Heart right ventricle (tissue), 2 donors: ENCODE measurements around a stretch of chr1.

DNA sequence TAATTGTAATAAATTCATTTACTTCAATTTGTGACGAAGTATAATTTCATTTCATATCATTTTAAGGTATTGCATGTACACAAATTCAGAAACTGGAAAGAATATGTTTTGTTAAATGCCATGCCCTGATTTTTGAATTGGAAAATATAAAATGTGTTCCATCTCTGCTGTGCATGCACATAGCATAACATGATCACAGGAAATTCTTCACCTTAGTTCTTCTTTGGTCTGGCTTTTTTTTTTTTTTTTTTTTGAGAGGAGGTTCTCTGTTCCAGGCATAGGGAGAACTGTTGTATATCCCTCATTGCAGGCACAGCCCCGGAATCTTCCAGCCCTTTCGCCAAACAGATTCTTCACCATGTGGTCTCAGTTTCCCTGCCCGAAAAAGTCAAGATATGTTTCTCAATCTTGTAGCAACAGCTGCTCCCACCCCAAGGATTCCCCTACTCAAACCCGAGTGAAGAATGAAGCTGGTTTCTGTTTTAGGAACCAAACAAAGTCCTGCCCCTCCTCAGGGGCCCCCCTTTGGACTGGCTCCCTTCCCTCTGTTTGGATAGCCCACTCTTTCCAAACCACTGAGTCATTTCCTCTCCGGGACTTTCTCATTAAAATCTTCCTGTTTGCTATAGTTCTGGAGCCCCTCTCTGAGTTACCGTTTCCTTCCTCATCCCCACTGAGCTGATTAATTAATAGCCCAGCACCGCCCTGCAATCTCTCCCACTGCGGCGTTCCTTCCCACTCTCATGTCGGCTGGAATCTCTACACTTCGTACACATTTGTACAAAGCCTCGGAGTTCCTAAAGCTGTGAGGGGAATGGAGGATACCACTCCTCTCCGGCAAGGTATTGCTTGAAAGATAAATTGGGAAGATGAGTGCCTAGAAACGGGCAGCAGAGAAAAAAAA, 100.9 kb downstream of the TSEN15 start:
- PRO-cap, 2 experiments = peak in 2 of 2 experiments; most common plus-strand start position 710 of the sequence (in 2); most common minus-strand start position 459 of the sequence (in 1)

DNA sequence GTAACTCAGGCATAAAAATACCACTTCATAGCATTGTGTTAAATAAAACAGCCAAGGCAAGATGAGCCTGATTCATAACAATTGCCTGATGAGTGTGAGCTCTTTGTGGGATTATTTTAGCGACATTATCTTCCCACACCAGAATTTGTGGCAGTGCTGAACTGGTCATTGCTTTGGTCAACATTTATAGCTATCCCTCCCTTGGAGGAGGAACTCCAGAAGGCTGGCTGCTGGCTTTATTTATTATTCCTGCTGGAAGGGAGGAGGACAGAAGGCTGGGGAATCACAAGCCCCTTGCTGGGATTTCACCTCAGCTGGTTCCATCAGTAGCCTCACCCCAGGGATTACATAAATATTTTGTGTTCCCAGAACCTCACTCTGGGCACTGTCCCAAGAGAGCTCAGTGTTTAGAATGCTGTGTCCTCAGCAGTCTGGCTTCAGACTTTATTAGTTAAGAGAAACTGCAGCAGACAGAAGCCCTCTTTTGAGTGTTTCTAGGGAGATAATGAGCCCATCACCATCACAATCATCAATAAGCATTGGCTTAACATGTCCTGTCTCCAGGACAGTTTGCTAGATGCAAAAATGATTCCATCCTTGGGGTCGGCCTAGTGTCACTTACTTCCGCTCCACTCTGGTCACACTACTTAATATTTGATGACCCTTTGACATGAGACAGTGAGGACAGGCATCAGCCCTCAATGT, 102.8 kb upstream of the C1orf21 start:
- PRO-cap, 2 experiments = peak in 1 of 2 experiments; most common plus-strand start position 246 of the sequence (in 1)

GRCh38 chr1:184366965-184367325, 19.9 kb upstream of the C1orf21 start:
- PRO-cap, 2 experiments = peak in 1 of 2 experiments; most common plus-strand start chr1:184367242 (in 1); most common minus-strand start chr1:184367060 (in 1)

DNA sequence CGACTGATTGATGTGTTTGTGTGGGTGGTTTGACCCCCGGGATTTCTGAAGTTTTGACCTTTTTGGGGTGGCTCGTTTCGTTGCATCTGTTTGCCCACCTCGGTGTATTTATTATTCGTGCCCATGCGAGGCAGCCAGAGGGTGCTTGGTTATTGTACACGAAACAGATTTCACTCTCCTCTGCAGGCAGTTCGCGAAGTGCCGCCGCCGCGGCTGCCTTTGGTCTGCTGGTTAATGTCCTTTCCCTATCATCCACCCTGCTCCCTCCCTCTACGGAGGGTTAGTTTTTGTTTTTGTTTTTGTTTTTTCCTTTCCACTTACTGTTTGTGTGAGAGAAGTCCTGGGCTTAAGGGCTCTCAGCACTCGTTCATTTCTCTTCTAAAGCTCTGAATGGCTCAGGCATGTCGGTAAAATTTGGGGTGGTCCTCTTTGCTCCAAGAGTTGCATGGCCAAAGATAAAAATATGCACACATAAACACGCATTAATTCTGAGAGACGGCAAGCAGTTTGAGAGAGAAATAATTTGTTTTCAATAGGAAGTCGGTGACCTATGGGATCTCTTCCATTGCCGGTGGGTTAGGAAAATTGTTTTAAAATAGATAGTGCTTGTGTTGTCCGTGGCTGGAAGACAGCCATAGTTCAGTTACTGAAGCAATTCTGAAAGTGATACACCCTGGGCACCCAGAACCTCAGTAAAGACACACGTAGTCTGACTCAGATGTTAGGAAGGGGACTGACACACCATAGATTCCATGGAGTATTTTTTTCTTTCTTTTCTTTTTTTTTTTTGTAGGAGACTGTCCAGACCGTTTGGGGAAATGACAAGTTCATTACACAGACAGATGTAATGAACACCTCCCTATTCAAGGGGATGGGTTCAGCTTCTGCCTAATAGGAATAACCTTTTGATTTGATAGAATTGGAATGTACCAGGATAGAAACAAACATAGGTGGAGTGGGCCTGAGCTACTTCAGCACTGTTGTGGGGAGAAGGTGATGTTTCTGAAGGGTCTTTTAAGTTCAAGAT, 1.3 kb downstream of the C1orf21 start:
- PRO-cap, 2 experiments = peak in 2 of 2 experiments; most common plus-strand start position 173 of the sequence (in 1); most common minus-strand start position 109 of the sequence (in 1)

DNA sequence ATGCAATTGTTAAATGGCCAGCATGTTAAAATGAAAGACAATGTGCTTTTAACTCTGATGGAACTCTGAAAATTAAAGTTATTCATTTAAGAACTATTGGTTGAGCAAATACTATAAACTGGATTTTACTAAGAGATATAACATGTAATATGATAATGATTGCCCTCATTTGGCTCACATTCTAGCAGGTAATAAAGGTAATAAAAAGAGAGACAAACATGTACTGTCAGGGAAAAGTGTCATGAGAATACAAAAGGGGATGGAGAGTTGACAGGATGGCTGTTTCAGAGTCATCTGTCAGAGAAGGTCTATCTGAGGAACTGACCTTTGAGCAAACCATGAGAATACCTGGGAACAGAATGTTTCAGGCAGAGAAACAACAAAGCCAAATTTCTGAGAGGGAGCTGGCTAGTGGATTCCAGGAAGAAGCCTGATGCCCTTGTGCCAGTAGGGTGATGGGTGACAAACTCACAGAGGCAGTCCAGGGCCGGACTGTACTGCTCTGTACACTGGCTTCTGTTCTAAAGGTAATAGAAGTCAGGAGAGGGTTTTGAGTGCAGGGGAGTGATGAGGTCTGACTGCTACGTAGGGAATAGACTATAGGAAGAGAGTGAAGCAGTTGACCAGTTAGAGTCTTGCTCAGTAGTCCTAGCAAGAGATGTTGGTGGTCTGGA, 107.1 kb downstream of the C1orf21 start:
- PRO-cap, 2 experiments = peak in 1 of 2 experiments; most common plus-strand start position 473 of the sequence (in 1); most common minus-strand start position 310 of the sequence (in 1)

GRCh38 chr1:184513949-184514382, 127.1 kb downstream of the C1orf21 start:
- PRO-cap, 2 experiments = peak in 1 of 2 experiments; most common plus-strand start chr1:184514233 (in 1)

GRCh38 chr1:184606745-184607355, 147.8 kb downstream of the EDEM3 start:
- PRO-cap, 2 experiments = no peak in any of the 2 experiments

- PRO-cap, 2 experiments = no peak in any of the 2 experiments
These were observed 120.6 kb downstream of the EDEM3 start for GRCh38 chr1:184633667-184634775.

GRCh38 chr1:184663898-184665160, 90.3 kb downstream of the EDEM3 start:
- PRO-cap, 2 experiments = no peak in any of the 2 experiments

GRCh38 chr1:184959699-184959943, 14.7 kb downstream of the NIBAN1 start:
- PRO-cap, 2 experiments = peak in 2 of 2 experiments; most common minus-strand start chr1:184959768 (in 2)

DNA sequence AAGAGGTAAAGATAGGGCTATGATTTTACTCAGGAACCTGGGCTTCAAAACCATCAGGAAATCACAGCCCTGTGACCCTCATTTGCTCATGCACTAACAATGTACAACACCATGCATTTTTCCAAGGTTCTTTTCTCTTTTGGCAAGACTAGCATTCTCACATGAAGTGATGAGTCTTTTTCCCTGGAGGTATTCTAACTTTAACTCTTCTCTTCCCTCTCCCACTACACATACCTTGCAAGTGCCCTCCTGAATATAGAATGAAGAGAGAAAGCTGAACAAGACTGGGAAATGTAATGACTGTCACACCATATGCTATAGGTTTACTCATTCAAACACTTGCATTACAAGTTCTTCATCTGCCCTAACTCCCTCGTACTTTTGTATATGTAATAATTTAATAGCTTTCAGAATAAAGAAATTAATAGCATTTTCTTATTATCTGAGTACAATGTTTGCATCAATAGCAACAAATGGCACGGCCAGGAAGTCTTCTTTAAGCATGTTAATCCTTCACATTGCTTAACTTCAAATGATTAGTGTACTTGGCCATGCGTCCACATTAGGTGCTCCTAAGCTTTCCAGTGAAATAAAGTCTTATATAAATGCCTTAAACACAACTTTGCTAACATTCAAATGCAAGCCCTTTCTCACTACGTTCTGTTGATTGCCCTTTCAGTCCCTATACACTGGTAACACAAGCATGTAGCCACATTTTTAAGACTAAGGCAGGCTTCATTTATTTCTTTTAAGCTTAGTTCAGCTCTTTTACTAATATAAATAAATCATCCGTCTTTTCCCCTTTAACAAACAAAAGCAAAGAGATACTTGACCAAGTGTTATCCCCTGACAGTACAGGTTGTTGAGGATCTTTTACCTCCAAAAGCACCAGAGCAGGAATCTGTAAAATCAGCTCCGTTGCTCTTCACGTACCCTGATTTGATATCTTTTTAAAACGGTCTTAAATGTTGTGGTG, 1.7 kb downstream of the NIBAN1 start:
- PRO-cap, 2 experiments = peak in 1 of 2 experiments; most common plus-strand start position 344 of the sequence (in 1)

- PRO-cap, 2 experiments = no peak in any of the 2 experiments
These were observed 6.5 kb downstream of the TRMT1L start for GRCh38 chr1:185150027-185150912.

DNA sequence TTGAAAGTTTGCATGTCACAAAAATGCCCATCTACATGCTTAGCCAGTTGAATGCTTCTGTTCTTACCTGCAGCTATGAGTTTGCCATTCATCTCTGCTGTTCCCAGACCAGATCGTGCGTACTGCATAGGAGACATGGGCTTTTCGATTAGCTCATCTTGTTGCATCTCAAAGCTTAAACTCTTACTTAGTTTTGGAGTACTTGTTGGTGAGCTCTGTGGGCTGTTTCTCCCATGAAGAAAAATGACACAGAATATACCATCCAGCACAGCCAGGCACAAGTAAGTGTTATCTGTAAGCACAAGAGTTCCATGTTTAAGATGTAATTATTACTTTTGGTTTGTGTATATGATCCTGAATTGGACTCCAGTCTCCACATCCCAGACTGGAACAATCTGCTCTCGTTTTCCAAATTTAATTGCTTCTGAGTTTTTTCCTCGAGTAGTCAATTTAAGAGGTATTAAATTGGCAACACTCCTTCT, 16.1 kb downstream of the IVNS1ABP start:
- PRO-cap, 2 experiments = no peak in any of the 2 experiments

DNA sequence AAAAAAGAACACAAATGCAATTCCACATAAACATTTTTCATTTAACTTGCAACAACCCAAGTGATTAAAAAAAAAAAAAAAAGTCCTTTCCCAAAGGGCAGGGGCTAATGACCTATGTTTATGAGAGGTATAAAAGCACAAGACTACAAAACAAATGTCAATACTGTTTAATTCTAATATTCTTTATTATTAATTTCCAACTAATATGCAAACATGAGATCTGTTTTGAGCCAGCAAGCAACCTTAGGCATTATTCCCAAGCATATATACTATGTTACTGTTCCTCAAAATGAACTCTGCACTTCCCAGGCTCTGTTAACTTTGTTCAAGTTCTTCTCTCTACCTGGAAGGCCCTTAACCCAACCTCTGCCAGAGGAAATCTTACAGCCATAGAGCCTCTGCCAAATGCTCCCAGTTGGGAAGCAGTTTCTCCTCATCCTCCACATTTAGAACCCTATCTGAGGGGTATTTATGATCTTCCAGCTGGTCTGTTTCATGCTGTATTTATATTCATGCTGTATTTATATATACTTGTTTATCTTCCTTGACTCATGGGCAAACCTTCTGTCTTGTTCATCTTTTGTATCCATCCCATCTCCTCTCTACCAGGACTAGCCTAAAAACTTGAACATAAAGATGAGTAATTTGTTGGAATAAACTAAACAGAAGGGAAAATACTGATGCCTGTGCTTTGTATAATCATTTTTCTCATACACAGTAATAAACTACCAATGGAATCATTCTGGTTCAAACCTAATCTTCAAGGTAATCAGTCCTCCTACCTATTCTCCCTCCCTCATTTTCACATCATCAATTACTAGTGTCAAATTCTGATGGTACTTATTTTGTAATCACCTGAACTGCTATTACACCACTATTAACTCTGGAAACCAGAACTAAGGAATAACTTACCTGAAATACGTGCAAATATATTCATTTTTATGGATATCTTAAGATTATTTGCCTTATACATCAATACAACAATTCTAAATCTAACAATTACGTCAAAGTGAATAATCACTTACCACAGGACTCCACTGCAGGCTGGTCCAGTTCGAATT, 5.3 kb downstream of the IVNS1ABP start:
- PRO-cap, 2 experiments = no peak in any of the 2 experiments

GRCh38 chr1:185566912-185567486, 167.2 kb upstream of the HMCN1 start:
- PRO-cap, 2 experiments = no peak in any of the 2 experiments

DNA sequence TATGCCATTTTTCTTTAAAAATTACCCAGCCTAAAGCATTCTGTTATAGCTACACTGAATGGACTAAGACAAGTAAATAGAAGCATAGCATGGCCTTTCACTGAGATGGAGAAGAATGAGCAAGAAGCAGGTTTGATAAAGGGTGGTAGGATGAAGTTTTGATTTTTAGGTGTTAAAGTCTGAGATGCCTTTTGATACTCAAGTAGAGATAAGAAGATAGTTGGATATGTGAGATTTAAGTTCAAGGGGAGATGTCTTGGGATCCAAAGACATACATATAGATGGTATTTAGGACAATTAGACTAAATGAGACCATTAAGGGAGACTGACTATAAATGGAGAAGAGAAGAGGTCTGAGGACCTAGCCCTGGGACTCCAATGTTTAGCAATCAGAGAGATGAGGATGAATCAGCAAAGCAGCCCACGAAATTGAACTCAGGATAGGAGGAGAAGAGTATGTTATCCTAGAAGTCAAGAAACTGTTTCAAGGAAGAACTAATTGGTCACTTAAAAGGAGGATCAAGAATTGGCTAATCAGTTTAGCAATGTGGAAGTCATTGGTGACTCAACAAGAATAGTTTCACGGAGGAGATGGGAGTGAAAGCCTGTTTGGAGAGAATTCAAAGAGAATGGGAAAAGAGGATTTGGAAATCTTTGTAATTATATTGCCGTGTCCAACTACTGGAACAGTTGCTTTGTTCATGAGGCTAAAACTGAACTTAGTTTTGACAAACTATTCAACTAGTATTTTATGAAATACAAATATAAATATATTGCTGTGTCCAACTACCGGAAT, 7.2 kb downstream of the HMCN1 start:
- PRO-cap, 2 experiments = no peak in any of the 2 experiments

GRCh38 chr1:185968947-185969301, 234.7 kb downstream of the HMCN1 start:
- PRO-cap, 2 experiments = no peak in any of the 2 experiments

DNA sequence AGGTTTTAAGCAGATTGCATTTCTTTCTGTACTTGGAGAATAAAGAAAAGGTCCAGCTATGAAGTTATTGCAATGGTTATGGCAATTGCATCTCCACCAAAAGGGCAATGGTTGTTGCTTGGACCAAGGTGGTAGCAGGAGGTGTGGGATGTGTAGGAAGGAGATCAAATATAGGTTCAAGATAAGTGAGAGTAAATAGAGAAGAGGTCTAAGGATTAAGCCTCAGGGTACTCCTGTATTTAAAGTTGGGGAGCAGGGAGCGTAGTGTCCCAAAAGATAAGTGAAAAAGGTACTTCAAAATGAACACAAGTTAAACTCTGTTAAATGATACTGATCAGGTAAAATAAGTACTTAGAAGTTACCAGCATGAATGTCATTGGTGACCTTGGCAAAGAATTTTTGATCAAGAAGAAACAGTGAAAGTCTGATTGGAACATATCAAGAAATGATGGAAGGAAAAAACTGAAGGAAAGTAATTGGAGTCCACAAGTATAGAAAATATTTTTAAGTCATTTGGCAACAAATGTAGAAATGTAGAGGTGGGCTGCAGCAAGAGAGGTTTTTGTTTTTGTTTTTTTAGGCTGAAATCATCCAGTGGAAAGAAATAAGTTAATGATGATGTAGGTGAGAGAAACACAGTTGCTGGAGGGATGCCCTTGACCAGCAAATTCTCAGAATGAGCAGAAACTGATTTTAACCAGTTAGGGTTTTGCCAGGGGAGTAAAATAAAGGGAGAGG, 223.0 kb upstream of the PRG4 start:
- PRO-cap, 2 experiments = no peak in any of the 2 experiments

DNA sequence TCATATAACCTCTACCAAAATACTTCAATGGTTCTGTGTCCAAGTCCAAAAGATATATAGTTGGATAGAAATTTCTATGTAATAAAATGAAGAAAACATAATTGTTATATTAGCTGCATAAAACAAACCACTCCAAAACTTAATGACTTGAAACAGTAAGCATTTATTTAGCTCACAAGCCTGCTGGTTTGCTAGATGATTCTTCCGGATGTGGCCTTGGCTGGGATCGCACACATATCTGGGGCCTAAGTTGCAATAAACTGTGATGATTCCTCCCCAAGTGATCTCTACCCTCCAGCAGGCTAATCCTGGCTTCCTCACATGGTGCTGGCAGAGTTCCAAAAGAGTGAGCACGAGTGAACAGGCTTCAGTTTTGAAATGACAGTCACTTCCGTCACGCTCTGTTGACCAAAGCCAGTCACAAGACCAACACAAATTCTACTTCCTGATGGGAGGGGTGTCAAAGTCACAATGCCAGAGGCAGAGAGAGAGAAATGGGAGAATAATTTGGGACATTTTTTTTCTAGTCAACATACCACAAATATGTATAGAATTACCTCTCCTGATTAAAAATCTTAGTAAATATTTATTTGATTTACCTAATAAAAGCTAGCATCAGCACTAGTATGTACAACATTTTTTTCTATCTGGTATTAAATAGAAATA, 213.8 kb upstream of the PRG4 start:
- PRO-cap, 2 experiments = no peak in any of the 2 experiments

GRCh38 chr1:186327220-186327761, 31.2 kb downstream of the PRG4 start:
- PRO-cap, 2 experiments = no peak in any of the 2 experiments